ENCODE results near the gene SLC4A2.

DNA sequence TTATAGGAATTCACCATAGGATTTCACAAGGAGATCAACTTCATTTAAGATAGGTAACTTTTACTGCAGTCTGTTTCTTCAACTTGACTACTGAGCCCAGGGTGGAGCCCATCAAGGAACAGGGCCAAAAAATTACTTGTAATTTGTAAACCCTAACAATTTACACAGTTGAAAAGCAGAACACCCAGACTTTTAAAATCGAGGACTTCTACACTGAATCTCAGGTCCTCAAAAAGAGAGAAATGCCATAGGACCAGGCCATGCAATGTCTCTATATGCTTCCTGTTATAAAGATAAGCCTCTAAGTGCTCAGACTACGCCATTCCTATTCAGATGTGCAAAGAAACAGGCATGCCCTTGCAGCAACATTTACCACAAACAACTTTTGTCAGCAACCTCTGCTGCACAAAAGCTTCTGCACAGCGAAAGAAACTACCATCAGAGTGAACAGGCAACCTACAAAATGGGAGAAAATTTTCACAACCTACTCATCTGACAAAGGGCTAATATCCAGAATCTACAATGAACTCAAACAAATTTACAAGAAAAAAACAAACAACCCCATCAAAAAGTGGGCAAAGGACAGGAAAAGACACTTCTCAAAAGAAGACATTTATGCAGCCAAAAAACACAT lies 10.5 kb upstream of the GIMAP4 start:
- PRO-cap, result no peak
- RRBS, 2 experiments, result no CpG with 5 or more reads among the region's 3 CpGs

DNA sequence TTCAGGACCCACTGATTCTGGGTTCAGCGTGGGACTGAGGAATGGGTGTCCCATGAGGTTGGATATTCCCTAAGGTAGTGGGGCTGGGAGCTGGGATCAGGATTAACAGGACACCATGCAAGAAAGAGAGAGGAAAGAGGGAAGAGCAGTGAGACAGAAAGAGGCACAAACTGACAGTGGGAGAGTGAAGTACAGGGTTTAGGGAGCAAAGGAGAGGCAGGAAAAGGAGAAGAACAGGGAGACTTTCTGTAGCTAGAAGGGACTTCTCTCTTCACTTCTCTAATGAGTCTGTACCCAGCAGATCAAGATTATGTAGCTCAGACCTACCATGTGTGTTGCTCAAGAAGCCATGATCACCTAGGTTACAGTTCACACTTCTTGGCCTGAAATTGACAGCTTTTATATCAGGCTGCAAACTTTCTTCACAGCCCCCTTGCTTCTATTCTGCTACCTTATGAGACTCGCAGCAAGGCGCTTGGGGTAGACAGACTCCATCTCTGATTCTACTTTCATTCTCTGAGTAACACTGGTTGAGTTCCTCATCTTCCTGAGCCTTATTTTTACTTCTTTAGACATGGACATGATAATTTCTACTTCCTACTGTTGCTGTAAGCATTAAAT lies 19.7 kb upstream of the GIMAP2 start:
- PRO-cap, result no peak
- RRBS, 2 experiments, result no CpG with 5 or more reads among the region's 3 CpGs

DNA sequence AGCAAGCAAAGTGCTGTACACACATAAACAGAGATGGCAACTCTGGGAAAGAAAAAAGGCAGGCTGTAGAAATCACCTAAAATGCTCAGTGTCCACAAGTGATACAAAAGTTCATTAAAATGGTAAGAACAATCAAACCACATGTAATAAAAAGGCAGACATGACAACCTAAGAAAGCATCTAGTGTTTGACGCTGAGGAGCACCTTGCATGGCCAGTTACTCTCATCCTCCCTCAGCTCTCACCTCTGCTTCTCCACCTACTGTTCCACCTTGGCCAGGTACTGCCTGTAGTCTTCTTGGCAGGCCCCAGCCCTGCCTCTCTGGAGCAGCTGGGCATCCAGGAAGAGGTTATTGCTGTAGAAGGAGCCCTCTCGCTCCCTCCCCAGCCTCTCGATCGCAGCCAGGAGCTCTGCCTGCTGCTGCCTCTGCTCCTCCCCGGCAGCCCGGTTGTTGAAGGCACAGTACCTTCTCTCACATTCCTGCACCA lies 9.6 kb downstream of the GIMAP5 start:
- PRO-cap, result no peak
- RRBS, 2 experiments, result no CpG with 5 or more reads among the region's 6 CpGs

DNA sequence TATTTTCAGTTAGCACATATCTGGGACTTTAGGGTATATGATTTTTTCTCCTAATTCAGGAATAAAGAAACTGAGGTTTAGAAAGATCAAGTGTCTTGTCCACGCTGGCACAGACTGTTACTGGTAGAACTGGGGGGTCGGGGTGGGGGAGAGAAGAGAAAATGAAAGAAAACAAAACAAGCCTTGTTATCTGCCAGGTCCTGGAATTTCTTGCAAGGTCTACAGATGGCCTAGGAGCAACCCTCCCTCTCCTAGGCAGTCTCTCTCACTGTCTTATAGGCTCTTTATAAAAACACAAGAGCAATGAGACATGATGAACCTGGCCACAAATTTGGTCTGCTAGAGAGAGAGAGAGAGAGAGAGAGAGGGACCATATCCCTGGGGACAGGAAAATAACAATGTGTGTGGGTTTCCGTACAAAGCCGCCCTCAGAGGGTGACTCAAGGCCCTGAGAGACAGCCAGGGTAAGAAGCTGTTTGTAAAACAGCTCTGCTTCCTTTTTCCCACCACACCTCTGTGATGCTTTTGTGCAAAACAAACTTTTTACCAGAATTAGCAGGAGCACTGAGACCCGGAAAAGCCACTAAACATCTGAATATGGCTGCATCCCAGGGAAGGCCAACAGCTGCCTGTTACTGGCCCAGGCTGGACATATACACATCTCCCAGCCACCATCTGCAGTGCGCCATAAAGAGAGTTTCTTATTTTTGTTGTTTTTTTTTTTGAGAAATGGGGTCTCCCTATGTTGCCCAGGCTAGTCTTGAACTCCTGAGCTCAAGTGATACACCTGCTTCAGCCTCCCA lies 18.3 kb downstream of the GIMAP5 start:
- PRO-cap, result no peak
- RRBS, 2 experiments, result no CpG with 5 or more reads among the region's 6 CpGs

DNA sequence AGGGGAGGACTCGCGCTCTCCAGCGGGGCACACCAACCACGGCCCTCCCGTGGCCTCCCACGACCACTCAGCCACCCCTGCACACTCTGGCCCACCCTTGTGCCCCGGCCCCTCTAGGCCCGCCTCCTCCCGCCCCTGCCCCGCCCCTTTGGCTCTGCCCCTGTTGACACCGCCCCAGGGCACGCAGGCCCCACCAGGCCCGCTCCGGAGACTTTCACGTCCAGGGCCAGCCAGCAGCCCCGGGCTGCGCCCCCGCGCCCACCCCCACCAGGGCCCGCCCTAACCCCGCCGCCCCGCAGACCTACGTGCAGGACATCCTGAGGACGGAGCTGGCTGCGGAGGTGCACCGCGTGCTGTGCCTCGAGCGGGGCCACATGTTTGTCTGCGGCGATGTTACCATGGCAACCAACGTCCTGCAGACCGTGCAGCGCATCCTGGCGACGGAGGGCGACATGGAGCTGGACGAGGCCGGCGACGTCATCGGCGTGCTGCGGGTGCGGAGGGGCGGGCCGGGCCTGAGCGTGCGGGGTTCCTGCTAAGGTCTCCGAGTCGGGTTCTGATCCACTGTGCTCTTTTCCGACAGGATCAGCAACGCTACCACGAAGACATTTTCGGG lies 10.8 kb downstream of the ATG9B start:
- PRO-cap, result no peak
- RRBS, 2 experiments, result 2 to 4% methylated on average over 11 to 13 of the region's 56 CpGs

- PRO-cap, result bidirectional peak, plus-strand start at chr7:151028452, minus-strand start at chr7:151028177
- RRBS, 2 experiments, result no CpG with 5 or more reads among the region's 32 CpGs
Measured at GRCh38 chr7:151027669-151028368, 431 bp upstream of the ABCB8 start.

DNA sequence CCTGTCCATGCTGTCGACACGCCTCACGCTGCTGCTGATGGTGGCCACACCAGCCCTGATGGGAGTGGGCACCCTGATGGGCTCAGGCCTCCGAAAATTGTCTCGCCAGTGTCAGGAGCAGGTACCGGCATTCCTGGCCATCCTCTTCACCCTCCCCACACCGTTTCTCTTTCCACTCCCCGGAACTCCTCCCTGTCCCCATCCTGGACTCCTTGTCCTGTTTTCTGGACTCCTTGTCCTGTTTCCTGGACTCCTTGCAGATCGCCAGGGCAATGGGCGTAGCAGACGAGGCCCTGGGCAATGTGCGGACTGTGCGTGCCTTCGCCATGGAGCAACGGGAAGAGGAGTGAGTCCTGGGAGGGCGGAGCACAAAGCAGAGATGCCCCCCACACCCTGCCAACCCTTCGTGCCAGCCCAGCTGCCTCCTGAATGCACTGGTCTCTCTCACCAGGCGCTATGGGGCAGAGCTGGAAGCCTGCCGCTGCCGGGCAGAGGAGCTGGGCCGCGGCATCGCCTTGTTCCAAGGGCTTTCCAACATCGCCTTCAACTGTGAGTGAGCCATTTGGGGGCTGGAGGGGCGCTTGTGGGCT lies 7.5 kb downstream of the ABCB8 start:
- PRO-cap, result no peak
- RRBS, 2 experiments, result 60 to 94% methylated on average over 1 to 3 of the region's 25 CpGs

DNA sequence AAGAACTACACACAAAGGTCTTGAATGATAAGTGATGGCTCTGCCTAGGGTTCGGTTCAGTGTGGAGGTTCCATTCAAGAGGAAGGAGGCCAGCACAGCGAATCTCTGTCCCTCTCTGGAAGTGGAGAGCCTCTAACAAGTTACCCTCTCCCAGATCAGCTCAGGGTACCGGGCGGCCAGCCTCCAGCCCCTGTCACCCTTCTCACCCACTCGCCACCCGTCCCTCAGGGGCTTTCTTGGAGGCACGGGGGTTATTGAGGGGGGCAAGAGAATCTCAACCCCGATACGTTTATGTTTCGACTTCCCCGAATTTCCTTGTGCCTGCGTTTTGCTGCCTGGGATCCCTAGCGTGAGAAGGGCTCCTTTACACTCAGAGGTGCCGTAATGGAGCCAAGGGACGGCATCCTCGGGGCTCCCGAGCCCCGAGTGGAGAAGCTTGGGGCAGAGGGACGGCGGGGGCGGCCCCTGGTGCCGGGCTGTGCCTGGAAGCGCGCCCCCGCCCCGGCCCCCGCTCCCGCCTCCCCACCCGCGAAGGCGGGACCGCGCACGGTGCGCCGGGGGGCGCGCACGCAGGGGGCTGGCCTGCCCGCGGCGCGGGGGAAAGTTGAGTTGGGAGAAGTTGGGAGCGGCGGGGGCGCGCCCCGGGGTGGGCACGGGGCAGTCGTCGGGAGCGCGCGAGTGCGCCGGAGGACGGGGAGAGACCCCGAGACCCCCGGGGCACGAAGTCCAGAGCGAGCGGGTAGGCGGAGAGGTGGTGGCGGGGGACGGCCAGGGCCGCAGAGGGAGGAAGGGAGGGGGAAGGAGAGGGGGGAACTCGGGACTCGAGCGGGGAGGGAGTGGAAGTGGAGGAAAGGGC lies at the start of gene SLC4A2:
Gene SLC4A2, plus strand, starts transcription at position 566 of the 856 bp plus-strand sequence.
- PRO-cap, result no peak
- RRBS, 2 experiments, result 2% methylated on average over 29 of the region's 69 CpGs

- PRO-cap, result no peak
- RRBS, 2 experiments, result 80% methylated on average over 2 of the region's 14 CpGs; no CpG with 5 or more reads in 1 of the 2 experiments
Measured at GRCh38 chr7:151111684-151112342, 25.5 kb downstream of the AGAP3 start.

GRCh38 chr7:151113260-151114273 lies 27.3 kb downstream of the AGAP3 start:
- PRO-cap, result no peak
- RRBS, 2 experiments, result 4 to 18% methylated on average over 2 of the region's 26 CpGs

DNA sequence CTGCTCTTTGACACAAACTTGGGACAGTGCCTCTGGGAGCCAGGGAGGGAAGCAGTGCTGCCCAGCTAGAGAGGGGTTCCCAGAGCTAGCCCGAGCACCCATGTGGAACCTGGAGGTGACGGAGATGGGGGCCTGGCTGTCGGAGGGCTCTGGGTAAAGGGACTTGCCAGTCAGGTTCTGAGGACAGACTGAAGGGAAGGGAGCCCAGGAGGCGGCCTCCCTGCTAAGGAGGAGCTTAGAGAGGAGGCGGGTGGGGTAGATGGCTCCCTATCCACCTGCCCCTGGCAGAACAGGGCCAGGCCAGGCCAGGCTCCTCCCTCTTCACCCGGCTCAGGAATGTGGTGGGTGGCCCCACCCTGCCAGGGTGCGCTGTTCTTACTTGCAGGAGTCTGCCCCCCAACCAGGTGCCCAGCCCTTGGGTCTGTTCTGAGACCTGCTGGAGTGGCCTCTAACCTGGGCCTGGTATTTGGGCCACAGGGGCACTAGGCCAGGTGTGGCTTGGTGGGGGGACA lies 29.8 kb downstream of the AGAP3 start:
- PRO-cap, result no peak
- RRBS, 2 experiments, result no CpG with 5 or more reads among the region's 7 CpGs

DNA sequence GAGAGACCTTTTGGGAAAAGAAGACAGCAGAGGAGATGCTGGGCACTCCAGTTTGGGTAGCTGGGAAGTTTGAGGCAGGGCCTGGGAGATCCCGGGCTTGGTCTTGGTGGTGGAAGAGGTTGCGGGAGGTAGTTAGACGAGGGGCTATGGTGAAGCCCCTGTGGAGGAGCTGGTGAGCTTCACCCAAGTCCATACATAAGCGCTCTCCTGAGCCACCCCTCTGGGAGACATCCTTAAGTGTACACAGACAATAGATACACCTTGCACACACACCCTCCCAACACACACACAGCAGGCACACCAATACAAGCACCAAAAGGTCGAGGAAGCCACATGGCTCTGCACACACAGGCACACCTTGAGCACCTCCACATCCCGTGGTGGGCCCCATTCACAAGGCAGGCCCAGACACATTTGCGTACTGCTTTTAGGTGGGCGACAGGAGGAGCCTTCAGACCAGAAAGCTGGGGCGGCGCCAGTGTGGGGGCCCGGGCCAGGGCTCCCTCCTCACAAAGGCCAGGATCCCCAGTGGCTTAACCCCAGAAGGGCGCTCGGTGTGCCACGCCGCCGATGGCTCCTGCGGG lies 2.6 kb upstream of the SMARCD3 start:
- PRO-cap, result no peak
- RRBS, 2 experiments, result 3% methylated on average over 4 of the region's 17 CpGs; no CpG with 5 or more reads in 1 of the 2 experiments

- PRO-cap, result unidirectional peak, minus-strand start at chr7:151253044
- RRBS, 2 experiments, result no CpG with 5 or more reads among the region's 8 CpGs
Measured at GRCh38 chr7:151252914-151253239, 4.4 kb upstream of the SMARCD3 start.

DNA sequence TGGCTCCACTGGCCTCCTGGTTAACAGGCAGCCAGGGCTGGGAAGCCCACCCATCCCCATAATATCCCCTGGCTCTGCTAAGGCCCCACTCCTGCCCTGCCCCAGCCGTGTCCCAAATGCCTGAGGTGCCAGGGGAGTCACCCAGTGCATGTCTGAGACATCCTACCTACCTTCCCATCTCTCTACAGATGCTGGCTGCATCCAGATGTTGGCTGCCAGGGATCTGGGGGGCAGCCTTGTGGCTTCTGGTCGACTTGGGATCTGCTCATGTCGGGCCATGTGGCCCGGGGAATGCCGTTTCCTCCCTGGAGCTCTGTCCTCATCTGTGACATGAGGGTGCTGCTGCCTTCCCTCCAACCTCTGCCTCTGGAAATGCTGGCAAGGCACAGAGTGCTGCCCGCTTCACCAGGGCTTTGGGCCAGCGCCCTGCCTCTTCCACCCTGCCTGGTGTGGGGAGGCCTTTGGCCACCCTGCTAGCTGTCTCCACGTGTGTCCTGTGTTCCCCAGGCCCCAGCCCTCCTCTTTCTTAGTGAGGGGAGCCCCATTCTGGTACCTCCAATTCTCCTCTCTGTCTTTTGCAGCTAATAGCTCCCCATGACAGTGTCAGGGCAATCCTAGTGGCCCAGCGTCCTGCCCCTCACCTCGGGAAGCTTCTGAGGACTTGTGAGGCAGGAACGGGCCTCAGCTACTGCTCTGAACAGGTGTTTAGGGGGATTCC lies 5.8 kb upstream of the SMARCD3 start:
- PRO-cap, result no peak
- RRBS, 2 experiments, result no CpG with 5 or more reads among the region's 11 CpGs

DNA sequence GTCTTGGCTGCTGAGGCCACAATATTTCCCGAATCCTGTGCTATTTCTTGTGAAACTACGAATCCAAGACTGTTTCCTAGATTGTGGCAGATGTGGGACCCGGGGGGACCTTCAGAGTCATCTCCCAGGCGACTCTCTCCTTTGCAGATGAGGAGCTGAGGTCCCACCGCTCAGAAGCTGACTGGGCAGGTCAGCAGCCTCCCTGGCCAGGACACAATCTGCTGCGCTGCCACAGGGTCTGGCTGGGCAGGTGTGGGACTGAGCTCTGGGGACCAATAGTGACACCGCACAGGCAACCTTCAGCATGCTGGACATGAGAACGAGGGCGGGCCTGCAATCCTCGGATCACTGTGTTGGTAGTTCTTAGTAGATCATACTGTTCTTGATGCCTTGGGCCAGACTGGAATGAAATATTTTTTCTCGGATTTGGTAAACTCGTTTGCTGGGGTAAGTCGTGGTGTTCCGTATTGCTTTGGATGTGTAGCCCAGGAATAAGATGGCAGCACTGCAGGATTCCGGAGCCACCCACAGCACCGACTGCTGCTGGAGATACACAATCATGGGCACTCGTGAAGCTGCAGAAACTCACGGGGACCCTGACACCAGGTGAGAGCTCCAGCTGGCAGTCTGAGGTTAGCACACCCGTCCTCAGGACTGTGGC lies 20.6 kb upstream of the CRYGN start:
- PRO-cap, result no peak
- RRBS, 2 experiments, result no CpG with 5 or more reads among the region's 19 CpGs

DNA sequence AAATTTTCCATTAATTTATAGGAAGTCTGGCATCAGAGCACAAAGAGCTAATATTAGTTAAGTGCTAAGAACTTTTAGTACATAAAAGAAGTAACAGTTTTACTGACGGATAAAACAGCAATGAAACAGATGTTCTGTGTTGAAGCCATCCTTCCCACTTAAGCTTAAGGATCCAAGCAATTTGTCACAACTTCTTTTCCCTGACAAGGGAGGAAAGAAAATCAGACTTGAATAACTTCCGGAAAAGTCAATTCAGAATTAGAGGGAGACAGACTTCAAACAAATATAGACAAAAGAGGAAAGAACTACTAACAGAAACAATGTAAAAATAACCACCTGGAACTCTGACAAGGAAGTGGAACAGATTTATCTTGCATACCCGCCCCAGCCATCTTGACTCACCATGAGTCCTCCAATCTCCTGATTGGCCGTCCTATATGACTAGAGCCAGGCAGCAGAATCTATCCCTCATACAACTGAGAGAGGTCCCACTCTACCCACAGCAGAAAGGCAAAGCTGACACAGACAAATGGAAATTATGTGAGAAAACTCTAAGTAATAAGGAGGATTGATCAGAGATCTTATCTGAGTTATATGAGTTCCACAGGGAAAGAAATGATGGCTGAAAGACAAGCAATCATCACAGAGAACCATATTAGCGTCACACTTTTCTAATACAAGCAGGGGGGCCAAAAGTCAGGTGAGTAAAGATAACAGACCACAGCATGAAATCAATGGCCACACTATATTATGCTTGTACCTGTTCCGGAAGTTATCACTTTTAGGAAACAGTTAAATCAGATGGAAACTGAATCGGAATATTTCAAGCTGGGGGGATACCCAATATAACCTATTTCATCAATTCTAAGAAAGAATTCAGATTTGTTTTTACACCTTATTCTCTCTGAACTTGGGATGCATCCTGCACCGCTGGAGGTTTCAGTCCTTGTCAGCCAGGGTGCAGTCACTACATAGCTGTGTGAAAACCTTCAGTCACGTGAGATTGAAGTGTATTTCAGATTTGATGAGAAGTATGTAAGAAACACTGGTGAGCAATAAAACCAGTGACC lies 34.2 kb downstream of the RHEB start:
- PRO-cap, result no peak
- RRBS, 2 experiments, result no CpG with 5 or more reads among the region's 9 CpGs

GRCh38 chr7:151538205-151538643 lies 18.5 kb upstream of the RHEB start:
- PRO-cap, result no peak
- RRBS, 2 experiments, result no CpG with 5 or more reads among the region's 4 CpGs

GRCh38 chr7:151632054-151632689 lies 112.5 kb upstream of the RHEB start:
- PRO-cap, result no peak
- RRBS, 2 experiments, result 3% methylated on average over 47 of the region's 91 CpGs

GRCh38 chr7:151647621-151648425 lies 128.1 kb upstream of the RHEB start:
- PRO-cap, result no peak
- RRBS, 2 experiments, result no CpG with 5 or more reads among the region's 10 CpGs

GRCh38 chr7:151665363-151665968 lies 145.8 kb upstream of the RHEB start:
- PRO-cap, result no peak
- RRBS, 2 experiments, result no CpG with 5 or more reads among the region's 7 CpGs